Skeletal muscle satellite cell (primary cell): ENCODE measurements around a stretch of chr22.

DNA sequence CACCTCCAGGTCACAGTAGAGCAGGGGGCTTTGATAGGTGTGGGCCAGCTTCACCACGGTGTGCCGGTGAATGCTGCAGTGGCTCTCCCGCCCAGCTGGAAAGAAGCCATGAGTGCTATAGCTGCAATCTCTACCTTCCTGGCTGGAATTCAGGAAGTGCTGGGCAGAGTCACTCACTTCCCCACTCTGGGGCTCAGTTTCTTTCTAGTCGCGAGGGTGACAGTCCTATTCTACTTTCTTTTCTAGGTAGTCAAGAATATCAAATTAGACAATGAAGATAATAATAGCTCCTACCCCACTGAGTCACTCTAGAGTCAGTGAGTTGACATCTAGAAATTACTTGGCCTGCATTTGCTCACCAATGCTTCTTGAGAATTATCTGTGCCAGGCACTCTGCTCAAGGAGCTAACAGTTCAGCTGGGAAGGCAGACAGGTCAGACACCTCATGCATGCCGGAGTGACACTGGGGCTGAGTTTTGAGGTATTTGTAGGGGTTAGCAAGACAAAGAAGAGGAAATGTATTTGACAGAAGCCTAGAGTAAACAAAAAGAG, 3.3 kb downstream of the CENPM start:
- CAGE, long polyA plus RNA, result no peak

- CAGE, long polyA plus RNA, result no peak
These were observed 5.5 kb upstream of the NFAM1 start for GRCh38 chr22:42437379-42438375.

GRCh38 chr22:42644255-42644983, 4.0 kb upstream of the ATP5MGL start:
- CAGE, long polyA plus RNA, result no peak

- CAGE, long polyA plus RNA, result no peak
These were observed 49.3 kb upstream of the A4GALT start for GRCh38 chr22:42769825-42770545.

DNA sequence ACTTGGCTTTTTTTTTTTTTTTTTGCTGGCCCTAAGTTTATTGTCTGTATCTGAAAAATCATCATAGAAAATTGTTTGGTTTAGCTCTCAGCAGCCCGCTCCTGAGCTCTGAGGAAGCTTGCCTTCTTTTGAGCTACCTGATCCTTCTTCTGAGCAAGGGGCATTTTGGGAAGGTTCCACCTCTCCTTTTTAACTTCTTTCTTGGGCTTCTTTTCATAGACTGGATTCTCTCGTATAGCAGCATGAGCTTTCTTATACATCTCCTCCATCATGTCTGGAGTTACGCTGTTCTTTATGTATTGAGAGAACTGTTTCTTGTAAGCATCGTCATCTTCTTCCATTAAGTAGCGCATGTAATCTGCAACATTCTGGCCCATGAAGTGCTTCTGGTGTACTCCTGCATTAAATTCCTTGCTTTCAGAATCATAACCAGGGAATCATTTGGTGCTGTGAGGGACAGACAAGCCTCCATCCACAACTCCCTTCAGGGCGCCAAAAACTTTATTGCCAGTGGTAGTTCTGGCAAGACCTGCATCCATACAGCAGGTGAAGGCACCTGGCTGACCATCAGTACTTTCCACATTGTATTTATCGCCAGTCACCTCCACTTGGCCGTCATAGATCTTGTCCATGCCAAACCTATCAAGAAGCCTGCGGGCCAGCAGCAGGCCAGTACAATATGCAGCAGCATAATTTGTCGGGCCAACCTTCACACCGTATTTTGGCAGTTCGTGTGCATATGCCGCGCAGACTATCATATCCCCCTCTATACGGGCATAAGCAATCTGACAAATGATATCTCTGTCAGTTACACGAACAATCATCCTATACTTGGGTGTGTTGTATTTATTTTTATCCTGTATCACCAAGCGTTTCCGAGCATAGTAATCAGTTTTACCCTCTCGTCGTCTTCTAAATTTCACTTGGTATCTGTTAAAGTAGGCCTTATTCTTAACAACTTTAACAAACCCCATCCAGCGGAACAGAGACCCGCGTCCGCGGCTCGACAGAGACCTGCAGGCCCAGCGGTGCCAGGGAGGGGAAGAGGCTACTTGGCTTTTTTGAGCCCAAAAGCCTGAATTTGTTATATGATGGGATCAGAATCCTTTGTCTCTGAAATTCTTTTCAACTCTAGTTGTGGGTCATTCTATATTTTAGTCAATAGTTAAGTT, 56.0 kb upstream of the A4GALT start:
- CAGE, long polyA plus RNA, result no peak

DNA sequence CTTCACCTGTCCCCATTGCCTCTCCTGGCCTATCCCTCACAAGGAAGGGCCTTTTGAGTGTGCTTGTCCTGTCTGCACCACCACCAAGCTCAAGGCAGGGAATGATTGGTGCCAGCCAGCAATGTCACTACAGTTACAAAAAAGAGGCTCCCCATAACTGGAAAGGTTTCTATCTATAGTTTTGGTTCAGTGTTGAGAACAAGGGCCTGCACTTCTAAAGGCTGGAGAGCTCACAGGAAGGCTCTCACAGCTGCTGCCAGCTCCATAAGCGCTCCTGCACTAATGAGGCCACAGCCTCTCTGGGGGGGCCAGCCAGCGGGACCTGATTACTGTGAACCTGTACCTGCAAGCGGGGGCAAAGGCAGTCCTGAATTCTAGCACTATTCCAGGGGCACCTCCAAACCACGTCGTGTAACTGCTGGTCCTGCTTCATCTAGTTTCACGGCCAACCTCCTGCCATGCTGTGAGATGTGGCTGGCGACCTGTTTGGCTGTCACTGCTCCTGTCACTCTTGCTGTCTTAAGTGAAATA, 53.1 kb upstream of the ARFGAP3 start:
- CAGE, long polyA plus RNA, result no peak

GRCh38 chr22:42973703-42974060, 41.3 kb downstream of the PACSIN2 start:
- CAGE, long polyA plus RNA, result no peak

GRCh38 chr22:43004151-43004905, 10.6 kb downstream of the PACSIN2 start:
- CAGE, long polyA plus RNA, result no peak

GRCh38 chr22:43126690-43127452, 16.3 kb downstream of the BIK start:
- CAGE, long polyA plus RNA, result no peak

DNA sequence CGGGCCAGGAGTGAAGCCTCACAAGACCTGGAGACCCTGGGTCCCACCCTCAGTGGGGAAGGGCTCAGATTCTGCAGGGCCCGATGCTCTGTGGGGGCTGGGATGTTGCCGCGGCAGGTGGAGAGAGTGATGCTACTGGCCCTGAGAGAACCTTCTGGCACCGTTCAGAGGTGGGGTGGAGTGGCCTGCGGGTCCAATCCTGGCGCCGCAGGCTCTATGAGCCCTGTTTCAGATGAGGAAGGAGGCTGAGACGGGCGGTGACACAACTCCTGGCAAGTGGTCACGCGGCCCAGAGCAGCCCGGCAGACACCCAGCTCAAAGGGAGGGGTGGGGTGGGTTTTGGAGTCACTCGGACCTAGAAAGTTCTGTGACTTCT, 3.4 kb downstream of the TSPO start:
- CAGE, long polyA plus RNA, result no peak

GRCh38 chr22:43185480-43186441, 1.2 kb downstream of the TTLL12 start:
- CAGE, long polyA plus RNA, result no peak

DNA sequence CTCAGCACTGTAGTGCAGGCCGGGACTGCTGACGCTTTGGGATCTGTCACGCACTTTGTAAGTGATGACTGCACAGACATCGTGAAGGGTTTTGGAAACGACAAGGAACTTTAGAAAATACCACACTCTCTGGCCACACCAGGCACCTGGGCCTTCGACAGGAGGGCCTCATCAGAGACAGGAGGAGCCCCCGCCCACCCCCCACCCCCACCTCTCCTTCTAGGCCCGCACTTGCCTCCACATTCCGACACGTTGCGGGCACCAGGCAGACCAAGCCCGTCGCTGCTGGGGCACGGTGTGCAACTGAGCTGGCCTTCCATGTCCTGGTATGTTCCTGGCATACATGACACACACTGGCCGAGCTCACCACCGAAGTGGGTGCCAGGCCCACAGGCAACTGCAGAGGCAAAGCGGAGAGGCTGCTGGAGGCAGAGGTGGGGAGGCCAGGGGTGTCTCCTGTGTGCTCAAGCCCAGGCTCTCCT, 27.0 kb upstream of the TTLL12 start:
- CAGE, long polyA plus RNA, result no peak

DNA sequence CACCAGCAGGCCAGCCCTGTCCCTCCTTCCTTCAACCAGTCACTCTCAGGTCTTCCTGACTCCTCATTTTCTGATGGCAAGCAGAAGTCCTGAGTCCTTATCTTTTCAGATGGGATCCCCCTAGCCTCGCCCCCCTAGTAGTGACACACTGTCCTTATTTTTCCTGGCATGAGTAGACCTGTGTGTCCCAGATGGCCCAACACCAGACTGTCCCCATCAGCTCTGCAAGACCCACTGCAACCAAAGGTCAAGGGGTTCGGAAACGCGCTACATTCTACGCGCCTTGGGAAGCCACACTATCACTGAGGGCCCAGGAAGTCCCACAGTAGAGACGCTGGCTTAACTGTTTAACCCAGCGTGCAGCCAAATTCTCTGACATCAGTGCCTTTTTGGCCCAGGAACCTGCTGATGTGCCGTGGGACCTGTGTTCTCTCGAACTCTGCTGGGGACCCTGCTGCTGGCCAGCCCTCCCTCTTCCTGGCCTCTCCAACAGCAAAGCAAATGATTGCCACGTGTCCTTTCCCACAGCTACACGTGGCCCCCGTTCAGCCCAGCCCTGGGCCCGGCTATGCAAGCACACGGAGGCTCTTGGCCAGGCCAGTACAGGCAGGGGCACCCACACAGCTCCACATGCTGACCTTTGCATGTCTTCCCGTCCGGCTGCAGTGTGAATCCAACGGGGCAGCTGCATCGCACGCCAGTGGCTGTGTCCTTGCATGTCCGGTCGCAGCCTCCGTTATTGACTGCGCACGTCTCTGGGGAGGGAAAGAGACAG, 51.5 kb upstream of the TTLL12 start:
- CAGE, long polyA plus RNA, result no peak

DNA sequence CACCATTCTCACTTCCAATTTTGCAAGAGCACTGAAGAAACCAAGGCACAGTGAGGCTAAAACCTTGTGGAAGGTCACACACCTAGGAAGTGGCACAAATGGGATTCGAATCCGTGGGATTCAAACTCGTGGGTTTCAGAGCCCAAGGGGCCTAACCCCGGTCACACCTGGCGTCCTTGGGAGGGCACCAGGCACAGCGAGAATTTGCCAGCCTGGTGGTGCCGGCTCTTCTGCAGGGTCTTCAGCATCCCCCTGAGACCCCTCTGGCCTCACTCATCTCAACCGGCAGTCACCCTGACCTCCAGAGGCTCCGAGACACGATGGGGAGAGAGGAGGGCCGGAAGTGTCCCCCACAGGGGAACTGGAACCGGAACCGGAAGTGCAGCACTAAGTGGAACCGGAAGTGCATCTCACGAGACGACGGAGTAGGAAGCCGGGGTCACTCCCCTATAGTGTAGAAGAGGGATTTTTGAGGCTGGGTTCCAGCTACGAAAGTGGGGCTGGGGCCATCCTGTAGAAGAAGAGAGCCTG, 22.4 kb downstream of the SCUBE1 start:
- CAGE, long polyA plus RNA, result no peak

DNA sequence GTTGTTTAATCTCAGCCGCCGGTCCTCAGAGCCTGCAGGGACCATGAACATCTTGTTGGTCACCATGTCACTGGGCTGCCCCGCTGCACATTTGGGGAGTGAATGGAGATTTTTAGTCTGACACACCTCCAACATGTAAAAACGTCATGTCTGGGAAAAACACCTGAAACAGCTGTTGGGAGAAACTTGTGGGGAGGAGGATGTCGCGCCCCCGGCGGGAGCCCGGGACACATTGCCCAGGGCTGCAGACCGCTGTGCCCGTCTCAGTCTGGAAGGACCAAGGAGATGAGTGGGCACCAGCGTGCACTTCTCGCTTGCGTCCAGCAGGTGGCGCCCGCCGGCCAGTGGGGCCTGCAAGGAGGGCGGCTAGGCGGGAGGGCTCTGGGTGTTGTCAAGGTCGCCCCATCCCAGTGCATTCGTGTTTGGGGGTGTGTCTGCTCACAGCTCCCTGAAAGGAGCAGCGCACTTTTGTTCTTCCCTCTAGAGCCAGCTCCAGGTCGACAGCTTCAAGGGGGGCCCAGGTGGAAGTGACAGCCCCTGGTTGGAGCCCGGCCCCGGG, 23.5 kb upstream of the MPPED1 start:
- CAGE, long polyA plus RNA, result no peak

- CAGE, long polyA plus RNA, result no peak
These were observed 12.1 kb upstream of the MPPED1 start for GRCh38 chr22:43399740-43400153.

- CAGE, long polyA plus RNA, result no peak
These were observed 70.3 kb downstream of the MPPED1 start for GRCh38 chr22:43482165-43482516.

- CAGE, long polyA plus RNA, result no peak
These were observed 554 bp downstream of the EFCAB6 start for GRCh38 chr22:43811506-43811996.

GRCh38 chr22:43919024-43919988, 4.3 kb upstream of the PNPLA3 start:
- CAGE, long polyA plus RNA, result no peak

- CAGE, long polyA plus RNA, result no peak
These were observed 897 bp downstream of the PARVB start for GRCh38 chr22:44024948-44025450.